Zone of skin (tissue), 1 donor: ENCODE results near the gene REXO2.

GRCh38 chr11:113828196-113828551, 47.2 kb downstream of the USP28 start:
- RRBS = no CpG with 5 or more reads among the region's 1 CpG

DNA sequence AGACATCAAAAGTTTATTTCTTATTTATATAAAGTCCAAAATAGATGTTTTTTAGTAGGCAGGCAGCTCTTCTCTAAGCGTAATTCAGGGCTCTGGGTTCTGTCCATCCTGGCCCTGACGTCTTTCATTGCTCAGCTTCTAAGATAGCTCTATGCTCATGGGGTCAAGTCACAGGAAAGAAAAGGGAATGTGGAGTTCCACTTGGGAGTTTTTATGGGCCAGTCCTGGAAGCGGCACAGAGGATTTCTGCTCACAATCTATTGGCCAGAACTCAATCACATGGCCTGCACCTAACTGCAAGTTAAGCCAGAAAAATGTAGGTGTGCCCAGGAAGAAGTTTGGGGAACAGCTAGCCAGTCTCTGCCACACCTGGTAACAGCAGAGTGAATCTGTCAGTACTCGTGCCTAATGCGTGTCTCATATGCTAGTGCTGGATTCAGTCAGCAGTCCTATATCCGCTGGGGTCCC, 7.3 kb upstream of the ZBTB16 start:
- RRBS = no CpG with 5 or more reads among the region's 6 CpGs

GRCh38 chr11:114079494-114080007, 20.0 kb downstream of the ZBTB16 start:
- RRBS = 47% methylated on average over 2 of the region's 6 CpGs

GRCh38 chr11:114160796-114161759, 101.6 kb downstream of the ZBTB16 start:
- RRBS = no CpG with 5 or more reads among the region's 12 CpGs

DNA sequence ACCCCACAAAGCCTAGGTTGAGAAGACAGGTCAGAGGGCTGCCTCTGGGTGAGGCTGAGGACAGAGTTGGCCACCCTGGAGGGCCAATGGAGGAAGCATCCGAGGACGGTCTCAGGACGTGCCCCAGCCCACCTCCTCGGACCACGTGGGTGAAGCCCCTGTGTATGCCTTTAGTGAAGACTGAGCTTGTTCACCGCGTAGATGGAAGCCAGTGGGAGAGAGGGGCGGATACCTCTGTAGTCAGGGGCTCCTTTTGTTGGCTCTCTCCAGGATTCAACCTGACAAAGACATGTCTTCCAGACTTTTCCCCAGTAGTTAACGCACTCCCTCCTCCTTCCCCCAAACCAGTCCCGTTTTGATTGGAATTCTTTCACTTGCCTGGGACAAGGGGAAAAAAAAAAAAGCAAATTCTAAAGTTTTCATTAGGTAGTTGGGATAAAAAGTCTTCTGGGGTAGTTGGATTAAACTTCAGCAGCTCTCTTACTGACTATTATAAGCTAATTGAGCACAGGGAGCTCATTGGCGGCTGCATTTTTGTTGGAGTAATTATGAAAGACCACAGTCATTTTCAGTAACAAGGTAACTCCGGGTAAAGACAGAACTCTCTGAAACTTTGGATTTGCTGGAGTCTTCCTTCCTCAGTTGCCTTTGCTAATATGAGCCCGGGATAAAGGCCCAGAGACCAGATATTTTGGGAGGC, 110.9 kb downstream of the ZBTB16 start:
- RRBS = 93% methylated on average over 2 of the region's 13 CpGs

- RRBS = no CpG with 5 or more reads among the region's 22 CpGs
Measured at GRCh38 chr11:114182942-114183691, 113.1 kb upstream of the NNMT start.

DNA sequence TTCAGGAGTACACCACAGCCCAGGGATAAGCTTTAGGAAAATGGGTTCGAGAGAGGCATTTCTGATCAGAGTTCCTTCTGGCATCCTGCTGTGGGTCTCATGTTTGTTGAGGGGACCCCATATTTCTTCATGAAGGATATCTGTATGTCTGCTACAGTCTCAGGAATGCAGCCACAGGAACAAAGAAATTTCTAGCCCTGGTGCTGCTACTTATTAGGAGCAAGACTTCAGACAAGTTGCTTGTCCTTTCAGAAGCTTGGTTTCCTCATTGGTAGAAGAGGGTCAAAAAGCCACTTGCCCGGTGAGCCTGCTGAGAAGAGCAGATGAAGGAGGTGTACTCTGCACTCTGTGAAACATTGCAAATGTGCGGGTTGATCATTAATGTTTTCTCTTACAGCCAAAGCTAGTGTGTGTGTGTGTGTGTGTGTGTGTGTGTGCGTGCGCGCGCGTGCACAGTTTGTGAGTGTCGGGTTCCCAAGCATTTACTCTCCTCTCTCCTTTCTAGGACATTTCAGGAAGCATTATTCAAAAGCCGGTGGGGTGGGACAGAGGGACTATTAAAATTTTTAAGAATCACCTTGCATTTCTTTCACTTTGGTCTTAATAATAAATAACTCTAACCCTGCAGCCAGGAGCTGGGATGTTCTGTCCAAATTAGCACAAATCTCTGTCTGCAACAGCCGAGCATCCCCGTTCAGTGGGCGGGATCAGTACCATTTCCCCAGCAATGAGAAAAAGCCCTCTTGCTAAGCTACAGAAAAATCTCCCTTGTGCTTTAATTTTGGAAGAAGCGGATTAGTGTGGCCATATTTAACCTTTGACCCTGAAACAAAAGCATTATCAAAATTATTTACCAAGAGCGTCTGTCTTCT, 86.2 kb upstream of the NNMT start:
- RRBS = no CpG with 5 or more reads among the region's 15 CpGs

DNA sequence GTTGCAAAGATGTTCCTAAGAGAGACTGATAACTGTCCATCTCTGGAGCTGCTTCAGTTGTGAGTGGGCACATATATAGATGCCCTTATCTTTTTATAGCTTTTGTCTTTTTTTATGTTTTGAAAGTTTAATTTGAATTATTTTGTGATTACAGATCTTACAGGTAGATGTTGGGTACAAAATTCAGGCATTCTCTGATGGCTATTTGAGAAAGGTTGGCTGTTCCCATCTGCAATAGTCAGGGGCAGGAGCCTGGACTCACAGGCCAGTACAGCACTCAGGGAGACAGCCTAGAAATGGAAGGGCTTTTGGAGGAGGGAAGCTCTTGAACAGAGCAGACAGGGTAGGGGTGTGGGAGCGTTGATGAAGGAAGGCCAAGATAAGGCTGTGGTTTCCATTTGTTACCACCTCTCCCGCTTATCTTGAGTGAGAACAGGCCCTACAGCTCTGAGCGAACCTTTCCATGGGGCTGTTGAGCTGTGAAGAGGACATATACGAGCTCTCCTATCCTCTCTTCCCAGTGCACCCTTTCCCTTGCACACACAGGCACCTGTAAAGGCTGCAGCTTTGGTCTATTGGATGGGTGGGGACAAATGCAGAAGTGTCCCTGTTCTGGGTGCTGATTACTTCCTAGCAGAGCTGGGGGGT, 80.4 kb upstream of the NNMT start:
- RRBS = no CpG with 5 or more reads among the region's 4 CpGs

GRCh38 chr11:114247069-114247424, 49.2 kb upstream of the NNMT start:
- RRBS = no CpG with 5 or more reads among the region's 11 CpGs

DNA sequence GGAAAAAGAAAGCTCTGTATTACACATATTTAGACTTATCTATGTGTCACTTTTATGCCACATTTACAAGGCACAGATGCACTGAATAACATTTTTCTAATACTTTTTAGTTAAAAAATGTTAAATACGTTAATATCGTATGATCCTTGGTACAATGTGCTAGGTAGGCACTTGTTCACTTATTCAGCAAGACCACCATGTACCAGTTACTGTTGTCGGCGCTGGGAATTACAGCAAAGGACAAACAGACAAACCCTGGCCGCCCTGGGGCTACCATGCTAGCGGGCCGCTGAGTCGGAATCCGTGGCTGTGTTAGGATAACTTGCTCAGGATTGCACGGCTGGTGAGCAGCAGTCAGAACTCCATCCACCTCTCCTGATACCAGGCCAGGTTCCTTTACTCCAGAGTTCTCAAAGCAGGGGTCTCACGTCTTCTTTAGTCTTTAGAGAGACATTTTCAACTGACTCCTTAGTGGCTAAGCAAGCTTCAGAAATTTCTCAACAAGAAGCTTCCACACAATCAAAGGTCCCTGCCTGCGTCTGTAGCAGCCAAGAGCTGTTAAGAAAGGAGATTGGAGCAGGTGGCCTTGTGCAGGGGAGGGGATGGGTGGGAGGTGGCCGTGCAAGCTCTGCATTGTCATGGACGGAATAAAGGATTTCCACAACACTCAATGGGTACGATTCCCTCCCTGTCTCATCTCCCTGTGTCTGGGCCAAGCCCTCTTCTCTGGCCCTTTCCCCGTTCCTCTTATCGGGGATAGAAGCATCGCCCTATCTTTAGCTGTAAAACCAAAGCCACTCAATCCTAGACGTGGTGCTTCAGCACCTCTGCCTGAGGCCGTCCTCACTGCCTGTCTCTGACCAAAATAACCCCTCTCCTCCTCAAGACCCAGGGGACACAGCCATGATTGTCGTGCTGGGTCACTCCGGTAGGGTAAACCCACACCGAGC, 39.8 kb upstream of the NNMT start:
- RRBS = no CpG with 5 or more reads among the region's 23 CpGs

DNA sequence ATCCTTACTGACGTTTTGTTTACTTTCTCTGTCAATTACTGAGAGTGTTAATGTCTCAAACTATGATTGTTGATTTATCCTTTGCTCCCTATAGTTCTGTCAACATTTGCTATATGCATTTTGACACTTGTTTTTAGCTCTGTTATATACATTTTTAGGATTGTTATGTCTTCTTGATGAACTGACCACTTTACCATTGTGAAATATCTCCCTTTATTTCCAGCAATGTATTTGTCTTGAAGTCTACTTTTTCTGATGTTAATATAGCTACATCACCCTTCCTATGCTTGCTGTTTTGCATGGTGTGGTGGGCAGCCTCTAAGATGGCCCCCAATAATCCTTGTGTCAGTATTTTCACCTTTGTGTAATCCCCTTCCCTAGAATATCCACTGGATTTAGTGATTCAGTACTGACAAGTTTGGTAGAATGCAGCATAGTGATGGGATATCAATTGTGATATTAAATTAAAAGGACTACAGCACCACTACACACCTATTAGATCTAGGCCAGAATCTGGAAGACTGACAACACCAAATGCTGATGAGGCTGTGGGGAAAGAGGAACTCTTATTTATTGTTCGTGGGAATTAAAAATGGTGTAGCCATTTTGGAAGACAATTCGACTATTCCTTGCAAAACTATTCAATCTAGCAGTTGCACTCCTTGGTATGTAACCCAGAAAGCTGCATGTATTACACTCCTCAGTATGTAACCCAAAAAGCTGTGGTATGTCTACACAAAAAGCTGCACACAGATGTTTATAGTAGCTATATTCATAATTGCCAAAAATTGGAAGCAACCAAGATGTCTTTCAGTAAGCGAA, 4.6 kb downstream of the NNMT start:
- RRBS = no CpG with 5 or more reads among the region's 4 CpGs

- RRBS = no CpG with 5 or more reads among the region's 10 CpGs
Measured at GRCh38 chr11:114313031-114313669, 17.0 kb downstream of the NNMT start.

DNA sequence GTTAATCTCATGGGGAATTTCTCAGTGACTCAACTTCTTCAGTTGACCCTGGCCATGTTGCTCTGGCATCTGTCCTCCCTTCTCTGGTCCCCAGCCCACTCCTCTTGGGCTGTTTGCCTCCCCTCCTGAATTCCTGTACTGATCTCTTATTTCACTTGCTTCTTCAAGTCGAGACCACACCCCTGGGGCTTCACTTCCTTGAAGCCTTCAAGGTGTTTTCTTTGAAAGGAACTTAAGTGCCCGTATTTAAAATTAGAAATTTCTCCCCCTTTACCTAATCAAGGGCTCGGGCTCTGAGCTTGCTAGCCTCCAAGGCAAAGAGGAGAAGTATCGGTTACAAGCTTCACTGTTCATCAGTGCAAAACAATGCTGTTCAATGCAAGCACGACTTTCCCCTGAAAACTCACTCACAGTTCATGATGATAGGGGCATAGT, 23.8 kb downstream of the NNMT start:
- RRBS = no CpG with 5 or more reads among the region's 5 CpGs

GRCh38 chr11:114399880-114400274, 434 bp downstream of the C11orf71 start:
- RRBS = under 1% methylated on average over 16 of the region's 31 CpGs

GRCh38 chr11:114438945-114440305, at the start of gene REXO2:
REXO2 (plus strand) TSS chr11:114439467.
- RRBS = 2% methylated on average over 12 of the region's 70 CpGs

DNA sequence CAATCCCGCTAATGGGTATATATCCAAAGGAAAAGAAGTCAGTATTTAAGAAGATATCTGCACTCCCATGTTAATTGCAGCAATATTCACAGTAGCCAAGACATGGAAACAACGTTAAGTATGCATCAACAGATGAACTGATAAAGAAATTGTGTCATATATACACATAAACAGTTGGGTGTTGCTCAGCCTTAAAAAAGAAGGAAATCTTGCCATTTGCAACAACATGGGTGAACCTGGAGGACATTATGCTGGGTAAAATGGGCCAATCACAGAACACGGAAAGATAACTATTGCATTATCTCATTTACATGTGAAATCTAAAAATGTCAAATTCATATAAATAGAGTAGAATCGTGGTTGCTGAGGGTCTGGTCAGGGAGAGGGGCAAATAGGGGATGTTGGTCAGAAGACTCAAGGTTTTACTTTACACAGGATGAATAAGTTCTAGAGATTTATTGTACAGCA, 1.6 kb upstream of the NXPE2 start:
- RRBS = no CpG with 5 or more reads among the region's 4 CpGs

- RRBS = no CpG with 5 or more reads among the region's 6 CpGs
Measured at GRCh38 chr11:114799556-114799931, 121.2 kb downstream of the NXPE2 start.

DNA sequence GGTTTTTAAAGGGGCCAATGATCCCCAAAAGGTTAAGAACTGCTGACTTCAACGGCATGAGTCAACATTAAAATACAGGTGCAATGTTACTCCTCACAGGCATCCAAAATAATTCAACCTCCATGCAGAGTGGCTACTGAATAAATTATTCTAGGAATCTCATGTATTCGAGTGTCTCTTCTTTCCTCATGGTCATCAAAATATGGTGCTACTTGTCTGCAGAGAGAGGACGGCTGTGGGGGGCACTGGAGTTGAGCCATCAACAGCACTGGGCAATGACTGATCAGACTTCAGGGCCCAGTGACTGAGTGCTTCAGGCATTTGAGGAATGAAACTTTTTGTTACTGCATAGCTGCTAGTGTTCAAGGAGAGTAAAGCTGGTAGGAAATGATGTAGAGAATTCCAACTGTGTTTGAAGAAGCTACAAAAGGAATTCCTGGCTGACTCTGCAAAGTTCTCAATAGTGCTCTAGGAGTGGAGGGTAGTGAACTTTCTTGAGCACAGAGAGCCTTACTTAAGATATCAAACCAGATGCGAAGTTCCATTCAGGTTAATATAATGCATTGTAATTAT, 277.7 kb downstream of the CADM1 start:
- RRBS = no CpG with 5 or more reads among the region's 4 CpGs

GRCh38 chr11:115622749-115623548, 118.7 kb upstream of the CADM1 start:
- RRBS = 4% methylated on average over 3 of the region's 10 CpGs

DNA sequence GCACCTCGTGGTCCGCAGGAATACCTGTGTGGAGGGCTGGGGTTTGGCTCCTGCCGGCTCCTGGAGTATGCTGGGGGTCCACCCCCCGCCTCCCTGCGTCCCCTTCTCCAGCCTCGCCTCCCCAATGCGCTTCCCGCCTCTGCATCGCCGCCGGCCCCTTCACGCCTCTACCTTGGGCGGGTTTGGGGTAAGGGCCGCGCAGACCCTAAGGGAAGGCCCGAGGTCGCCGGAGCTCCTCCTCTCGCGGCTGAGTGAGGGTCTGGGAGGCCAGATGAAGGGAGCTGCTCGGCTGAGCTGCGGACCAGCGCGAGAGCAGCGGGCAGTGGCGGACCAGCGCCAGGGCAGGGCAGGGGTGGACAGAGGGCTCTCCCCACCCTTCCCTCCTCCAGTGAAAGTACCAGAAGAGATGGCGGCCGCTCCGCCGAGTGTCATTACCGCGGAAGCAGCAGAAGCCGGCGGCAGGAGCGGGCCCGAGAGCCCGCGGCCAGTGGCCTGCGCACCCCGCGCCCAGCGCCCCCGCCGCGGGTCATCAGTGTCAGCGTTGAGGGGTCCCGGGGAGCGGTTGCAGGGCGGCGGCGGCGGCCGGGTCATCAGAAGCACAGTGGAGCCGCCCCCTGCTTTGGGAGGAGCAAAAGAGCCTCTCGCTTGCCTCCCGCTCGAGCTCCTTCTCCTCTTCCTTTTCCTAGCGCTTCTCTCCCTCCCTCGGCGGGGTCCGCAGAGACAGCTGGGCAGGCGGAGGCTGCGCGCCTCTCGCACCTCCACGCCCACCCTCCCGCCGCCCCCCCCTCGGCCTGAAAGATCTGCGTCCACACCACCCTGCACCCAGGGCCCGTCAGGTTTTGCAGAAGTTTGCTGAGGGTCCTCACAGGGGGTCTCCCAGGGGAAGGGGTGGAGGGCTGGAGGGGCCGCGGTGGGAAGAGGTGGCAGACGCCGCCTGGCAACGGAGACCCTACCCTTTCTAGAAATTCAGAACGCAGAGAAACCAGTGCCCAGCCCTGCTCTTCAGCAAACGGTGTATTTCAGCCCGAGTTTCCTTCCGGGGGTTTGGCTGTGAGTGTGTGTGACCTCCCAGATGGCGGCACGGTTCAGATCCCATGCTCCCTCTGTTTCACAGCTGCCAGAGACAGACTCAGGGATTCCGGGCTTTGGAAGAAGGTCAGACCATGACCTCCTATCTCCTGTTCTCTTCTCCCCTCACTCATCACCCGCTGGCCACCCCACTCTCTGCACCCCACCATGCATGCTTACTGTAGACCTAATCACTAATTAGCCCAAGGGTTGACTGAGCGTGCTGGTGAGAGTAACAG, 255.8 kb upstream of the CADM1 start:
- RRBS = 3% methylated on average over 26 of the region's 86 CpGs